ENCODE measurements around a stretch of chr6.

DNA sequence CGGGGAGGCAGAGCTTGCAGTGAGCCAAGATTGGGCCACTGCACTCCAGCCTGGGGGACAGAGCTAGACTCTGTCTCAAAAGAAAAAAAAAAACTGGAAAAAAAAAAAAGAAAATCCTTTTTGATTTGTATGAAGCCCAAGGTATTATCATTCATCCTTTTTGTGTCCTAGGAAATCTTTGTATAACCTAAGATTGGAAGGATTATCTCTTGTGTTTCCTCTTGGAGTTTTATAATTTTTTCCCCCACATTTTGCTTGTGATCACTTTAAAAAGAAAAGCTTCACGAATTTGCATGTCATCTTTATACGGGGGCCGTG lies 78.2 kb downstream of the JARID2 start:
- PRO-cap, result no peak

DNA sequence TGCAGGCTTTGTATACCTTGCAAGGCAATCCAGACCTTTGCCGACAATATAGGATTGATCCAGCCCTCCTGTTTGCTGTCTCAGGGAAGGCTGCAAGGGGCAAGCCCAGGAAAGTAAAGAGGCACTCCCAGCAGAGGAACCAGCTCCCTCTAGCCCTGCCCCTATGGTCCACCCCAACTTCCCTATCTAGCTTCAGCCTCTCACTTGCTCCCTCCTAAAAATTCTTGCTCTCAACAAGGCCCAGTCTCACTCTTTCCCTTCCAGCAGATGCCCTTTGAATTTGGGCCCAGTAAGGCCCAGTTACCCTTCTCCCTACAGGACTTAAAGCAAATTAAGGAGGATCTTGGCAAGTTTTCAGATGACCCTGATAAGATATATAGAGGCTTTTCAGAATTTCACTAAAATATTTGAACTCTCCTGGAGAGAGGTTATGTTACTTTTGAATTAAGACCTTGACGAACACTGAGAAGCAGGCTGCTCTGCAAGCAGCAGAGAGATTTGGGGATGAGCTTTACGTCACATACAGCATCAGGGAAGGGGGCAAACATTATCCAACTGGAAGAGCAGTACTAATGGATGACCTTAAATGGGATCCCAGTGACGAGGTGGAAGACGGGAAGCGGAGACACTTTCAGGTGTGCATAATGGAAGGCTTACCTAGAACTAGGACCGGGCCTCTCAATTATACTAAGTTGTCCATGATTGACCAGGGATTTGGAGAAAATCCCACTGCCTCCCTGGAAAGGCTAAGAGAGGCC lies 92.8 kb downstream of the JARID2 start:
- PRO-cap, result no peak

GRCh38 chr6:15364121-15364969 lies 118.5 kb downstream of the JARID2 start:
- PRO-cap, result no peak

DNA sequence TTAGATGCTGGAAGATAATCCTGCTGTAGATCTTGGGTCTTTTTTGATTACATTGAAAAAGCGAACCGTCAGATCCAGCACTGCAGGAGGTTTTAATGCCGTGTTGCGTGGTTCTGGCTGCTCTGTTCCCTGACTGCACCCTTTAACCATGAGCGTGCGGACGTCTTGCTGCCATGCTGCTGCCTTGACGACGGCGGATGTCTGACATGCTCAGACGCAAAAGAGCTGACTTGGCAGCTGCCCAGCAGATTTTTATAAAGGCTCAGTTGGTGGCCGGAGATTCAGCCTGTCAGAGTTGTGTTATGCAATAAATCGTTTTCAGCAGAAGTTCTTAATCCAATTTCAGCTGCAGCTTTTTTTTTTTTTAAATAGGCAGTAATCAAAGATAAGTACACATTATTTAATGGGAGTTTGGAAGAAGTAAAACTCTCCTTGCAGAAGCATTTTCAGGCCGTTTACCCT lies 119.4 kb downstream of the JARID2 start:
- PRO-cap, result no peak

DNA sequence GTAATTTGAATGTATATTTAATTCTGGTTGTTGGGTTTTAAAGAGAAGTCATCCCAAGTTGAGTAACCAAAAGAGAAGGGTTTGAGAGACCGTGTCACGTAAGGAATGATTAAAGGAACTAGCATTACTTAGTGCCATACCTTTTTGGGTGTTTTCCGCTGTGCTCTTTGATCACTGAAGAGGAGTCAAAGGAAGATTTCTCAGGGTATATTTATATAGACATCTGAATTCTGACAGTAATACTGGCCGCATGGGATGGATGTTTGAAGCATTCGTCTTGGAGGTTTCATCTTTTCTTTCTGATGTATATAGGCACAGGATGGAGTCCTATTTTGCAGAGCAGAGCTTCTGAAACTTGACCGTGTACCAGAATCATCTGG lies 122.6 kb downstream of the JARID2 start:
- PRO-cap, result no peak

DNA sequence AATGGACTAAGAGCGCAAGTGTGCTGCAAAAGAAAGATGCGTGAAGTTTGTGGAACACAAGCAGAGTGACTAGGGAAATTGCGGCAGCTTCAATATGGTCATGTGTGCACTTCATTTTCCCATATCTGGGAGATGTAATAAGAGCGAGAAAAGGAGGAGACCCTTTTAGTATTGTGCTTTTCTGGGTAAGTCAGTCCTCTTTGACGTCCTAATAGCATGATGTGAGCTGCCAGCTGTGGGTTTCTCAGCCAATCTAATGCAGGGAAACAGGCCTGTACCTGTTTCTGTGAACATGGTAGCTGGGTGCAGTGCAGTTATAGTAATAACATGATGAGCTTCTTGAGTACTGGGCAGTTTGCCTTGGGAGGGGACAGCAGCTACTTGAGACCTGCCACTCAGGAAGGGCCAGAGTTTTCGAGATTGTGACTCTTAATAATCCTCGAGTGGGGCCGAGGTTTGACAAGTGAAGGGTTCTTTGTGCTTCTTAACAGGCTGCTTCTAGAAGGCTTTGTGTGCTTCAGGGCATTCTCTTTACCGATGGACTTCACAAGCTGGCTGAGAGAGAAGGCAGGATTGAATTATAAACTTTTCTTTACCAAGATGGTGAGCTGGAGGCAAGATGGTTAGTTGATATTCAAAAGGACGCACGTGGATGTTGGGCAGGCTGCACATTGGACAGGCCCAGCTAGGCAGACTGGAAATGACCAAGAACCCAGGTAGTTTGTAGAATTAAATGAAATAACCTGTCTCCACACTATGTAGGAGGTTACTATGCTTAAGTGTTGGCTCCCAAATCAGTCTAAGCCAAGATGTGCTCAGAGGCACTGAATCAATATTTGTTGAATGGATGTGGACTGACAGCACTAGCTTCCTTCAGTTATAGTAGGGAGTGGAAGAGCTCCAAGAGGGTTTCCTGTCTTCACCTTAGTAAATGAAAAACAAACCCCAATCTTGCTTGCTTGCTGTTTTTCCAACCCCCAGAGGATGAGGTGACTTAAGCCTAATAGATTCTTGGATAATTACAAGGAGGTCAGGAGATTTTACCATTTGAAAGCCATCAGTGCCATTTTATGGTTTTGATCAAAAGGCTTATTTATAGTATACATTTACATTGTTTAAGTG lies 180.3 kb downstream of the JARID2 start:
- PRO-cap, result no peak

DNA sequence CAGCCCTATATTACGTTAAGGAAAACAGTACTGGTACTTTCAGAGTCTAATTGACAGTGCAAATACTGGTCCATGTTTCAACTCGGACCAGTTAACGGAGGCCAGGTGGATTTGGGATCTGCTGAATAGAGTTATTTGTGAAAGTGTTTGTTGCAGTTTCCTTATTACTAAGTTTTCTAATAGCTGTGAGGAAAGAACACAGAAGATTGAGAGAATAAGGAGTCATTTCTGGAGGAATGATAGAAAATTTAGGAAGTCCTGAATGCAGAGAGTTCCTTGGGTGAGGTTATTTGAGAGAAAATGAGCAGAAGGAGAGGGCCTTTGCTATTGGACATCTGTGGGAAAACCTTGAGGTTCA lies 206.7 kb downstream of the JARID2 start:
- PRO-cap, result no peak

GRCh38 chr6:15472685-15472994 lies 190.2 kb downstream of the DTNBP1 start:
- PRO-cap, result unidirectional peak, minus-strand start at chr6:15472737

GRCh38 chr6:15522581-15522955 lies 140.3 kb downstream of the DTNBP1 start:
- PRO-cap, result no peak

- PRO-cap, result no peak
Measured at GRCh38 chr6:15568959-15569856, 93.6 kb downstream of the DTNBP1 start.

- PRO-cap, result no peak
Measured at GRCh38 chr6:15661849-15662181, 1.0 kb downstream of the DTNBP1 start.

GRCh38 chr6:15896964-15897642 lies 231.8 kb upstream of the MYLIP start:
- PRO-cap, result no peak

DNA sequence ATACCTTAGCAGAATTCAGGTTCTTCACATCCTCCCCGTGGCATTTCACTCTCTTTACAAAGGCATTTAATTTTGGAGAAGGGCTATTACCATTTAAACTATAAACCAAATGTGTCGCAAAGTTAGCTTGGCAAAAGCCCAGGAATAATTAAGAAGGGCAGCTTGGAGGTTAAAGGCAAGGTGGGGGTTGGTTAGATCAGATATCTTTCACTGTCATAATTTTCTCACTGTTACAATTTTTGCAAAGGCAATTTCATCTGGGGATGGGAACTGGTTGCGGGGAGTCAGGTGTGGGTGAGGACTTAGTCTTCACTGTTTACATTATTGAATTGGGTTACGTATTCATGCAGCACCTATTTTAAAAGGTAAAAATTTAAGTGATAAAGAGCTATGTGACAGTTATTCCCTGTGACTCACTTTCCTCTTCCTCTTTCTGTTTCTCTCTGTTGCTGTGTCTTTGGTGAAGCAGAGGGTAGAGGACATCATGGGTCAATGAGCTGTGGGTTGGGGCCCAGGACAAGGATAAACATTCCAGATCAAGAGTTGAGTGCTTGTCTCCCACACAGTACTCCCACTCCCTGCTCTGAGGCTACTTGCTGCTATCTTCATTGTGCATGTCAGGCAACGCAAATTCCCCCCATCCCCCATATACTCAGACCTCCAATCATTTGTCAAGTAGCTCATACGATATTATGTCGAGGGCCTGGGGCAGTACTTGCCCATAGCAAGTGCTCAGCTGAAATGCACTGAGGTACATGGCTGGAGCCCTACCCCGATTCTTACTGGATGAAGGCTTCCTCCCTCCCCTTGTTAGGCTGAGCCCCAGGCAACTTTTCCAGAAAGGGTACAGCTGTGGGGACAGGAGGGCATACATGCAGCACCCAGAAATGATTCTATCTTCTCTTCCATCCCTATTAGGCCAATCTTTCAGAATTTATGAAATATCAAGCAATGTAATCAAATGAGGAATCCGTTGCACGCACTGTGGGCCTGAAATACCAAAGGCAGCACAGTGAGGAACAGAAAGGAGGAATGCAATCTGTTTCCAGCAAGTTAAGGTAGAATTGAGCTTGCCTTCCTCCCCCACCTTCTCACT lies 223.0 kb upstream of the MYLIP start:
- PRO-cap, result no peak

- PRO-cap, result no peak
Measured at GRCh38 chr6:16129840-16130153, 911 bp downstream of the MYLIP start.

GRCh38 chr6:16257902-16259127 lies 19.9 kb downstream of the GMPR start:
- PRO-cap, result no peak

DNA sequence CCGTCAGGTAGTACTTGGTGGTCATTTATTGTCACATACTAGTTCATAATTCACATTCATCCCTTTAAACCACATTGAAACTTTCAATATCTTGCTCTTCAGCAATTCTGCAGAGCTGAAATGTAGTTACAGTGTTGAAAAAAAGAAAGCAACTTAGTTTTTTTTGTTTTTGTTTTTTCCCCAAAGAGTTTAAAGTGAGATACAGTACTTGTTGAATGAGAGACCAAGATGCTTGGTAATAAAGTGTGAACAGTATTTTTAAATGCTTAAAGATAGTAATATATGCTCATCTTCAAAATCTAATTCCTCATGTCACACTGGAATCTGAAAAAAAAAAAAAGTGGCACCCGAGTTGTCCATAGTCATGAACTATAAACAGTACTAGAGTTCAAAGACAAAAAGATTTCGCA lies 66.6 kb downstream of the GMPR start:
- PRO-cap, result no peak

- PRO-cap, result no peak
Measured at GRCh38 chr6:16355983-16356527, 117.7 kb downstream of the GMPR start.

GRCh38 chr6:16416660-16417079 lies 178.3 kb downstream of the GMPR start:
- PRO-cap, result no peak

DNA sequence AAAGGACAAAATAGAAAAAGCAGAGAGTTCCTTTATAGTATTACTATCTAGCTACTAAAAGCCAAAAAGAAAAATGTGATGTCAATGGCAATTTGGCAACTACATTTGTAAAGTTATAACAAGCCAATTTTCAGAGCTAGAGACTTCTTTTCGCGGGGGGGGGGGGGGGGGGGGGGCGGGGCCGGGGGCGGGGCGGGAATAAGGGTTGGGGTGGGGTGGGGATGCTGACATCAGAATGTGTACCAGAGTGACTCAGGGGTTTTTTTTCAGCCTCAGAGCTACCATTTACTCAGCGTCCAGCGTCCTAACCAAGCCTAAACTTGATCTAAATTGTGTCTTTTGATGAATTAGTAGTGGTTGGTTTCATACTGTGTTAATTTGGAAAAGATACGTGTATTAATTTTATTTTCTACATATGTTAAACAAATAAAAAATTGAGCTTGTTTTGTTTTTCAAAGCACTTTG lies 200.8 kb downstream of the GMPR start:
- PRO-cap, result no peak

DNA sequence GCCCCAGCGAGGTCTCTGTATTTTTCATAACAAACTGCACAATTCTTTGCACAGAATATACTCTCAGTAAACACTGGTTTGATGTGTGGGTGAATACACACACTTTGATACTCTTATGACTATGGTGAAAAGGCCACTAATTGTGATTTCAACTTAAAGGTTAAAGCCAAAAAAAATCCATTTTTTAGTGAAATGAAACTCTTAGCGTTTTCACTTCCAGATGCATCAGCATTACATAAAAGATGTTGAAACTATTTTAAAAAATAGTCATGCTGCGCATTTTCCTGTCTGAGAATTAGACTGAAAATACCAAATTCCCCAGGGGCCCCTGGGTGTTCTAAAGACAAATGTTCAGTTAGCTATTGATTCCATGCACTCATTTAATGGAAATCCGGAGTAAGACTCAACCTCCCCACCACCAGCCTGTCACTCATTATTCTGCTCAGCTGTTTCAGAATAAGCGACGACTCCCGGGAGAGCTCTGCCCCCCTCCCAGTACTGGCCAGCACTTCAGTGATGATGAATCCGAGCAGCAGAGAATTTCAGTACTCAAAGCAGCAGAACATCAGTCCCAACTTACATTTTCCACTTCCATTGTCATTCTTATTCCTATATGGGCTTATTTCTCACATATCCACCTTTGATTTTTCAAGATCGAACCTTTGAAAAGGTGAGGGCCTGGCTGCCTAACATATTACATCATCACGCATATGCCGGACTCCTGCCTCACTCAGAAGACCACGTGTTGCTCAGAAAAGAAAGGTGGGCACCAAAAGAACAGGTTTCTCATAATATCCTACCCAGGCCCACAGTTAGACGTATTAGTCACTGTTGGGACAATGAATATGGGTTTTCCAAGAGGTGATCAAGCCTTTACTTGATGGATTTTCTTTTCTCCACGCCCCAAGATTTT lies 169.3 kb downstream of the ATXN1 start:
- PRO-cap, result no peak